A375 (cell line): ENCODE results near the genes ARL9, ADGRL3 and TMPRSS11D.

- RAMPAGE, long total RNA, result no peak
These were observed at the start of gene ARL9 for GRCh38 chr4:56505130-56506039. Gene ARL9 (plus strand): TSS chr4:56505791.

- RAMPAGE, long total RNA, result no peak
These were observed 595 bp downstream of the NOA1 start for GRCh38 chr4:56976655-56977366.

GRCh38 chr4:57008526-57009009 is 29.9 kb downstream of the POLR2B start:
- RAMPAGE, long total RNA, result no peak

DNA sequence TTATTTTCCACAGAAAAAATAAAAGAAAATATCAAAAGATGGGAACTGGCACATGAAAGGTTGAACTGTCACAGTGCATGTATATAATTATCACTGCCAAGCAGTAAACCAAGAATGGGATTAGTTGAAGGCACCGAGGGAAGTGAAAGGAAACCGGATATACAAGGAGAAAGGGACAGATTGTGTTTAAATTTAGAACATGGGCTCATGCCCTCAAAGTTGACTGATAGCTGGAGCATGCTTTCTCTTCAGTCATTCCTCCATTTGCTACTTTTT is 41.6 kb downstream of the IGFBP7 start:
- RAMPAGE, long total RNA, result no peak

GRCh38 chr4:57080597-57081208 is 29.5 kb downstream of the IGFBP7 start:
- RAMPAGE, long total RNA, result no peak

DNA sequence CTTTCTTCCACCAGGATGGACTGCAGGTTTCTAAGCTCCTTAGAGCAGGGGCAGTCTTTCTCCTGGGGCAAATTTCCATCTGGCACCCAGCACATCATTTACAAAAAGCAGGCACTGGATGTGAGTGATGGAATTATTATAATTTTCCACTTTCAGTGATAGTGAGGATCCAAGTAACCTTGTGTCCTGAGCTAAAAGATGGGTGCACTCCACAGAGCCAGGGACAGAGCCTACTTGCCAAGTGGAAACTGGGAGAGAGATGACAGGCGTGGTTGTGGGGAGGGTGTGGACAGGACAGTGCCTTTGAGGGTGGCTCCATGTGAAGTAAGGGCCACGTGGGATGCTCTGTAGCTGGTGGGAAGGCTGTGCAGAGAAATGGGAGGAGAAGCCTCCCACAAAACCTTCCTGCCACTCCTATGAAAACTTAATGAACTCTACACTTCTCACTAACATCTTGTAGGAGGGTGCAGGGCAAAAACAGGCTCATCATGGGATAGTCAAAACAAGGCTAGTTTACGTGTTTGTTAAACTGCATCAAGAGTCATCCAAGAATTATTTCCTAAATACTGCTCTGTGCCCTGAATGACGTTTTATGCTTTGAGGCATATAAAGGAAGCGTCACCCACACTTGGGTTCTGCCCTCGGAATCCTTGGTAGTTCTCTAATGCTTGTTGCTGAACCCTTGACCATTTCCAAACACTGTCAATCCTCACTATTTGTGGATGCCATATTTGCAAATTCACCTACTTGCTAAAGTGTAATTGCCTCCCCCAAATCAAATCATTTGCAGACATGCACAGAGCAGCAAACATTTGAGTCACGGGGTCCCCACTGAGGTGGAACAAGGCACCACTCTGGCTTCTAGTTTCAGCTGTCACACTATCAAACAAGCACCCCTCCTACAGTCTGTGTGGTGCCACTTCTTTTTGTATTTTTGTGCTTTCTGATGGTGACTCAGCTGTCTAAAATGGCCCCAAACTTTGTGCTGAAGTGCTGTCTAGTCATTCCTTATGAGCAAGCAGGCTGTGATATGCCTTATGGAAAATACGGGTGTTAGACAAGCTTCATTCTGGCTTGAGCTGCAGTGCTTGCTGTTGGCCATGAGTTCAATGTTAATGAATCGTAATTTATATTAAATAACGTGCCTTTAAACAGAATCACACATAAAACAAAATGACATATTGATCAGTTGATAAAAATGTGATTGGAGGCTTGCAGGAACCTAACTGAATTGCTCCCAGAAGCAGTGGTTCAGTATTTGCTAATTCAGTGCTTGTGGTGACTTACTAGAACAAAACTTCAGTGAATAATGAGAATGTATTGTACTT is 15.6 kb downstream of the IGFBP7 start:
- RAMPAGE, long total RNA, result no peak

GRCh38 chr4:58301232-58302098 is 1191.3 kb upstream of the IGFBP7 start:
- RAMPAGE, long total RNA, result no peak

- RAMPAGE, long total RNA, result no peak
These were observed at the start of gene ADGRL3 for GRCh38 chr4:61200243-61200816. Gene ADGRL3 (plus strand): TSS chr4:61200326.

DNA sequence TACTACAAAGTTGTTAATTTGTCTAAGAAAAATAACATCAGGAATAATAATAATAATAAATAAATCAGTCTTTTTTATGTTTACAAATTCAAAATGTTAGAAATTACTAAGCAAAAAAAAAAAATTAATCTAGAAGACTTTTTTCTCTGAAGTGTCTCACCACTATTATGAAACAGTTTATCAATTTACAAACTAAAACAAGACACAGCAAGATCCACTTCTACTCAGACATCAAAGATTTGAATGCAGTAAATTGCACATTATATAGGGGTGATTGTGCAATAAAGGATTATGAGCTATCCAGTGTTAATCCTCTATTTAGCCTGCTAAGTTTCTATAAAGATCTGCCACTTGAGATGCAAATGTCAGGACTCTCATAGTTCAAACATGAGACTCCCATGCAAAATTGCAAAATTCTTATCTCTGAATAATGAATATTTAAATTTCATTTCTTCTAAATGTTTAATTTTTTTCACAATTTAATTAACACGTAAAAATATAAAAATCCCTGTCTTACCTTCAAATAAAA is 2.3 kb downstream of the TECRL start:
- RAMPAGE, long total RNA, result no peak

DNA sequence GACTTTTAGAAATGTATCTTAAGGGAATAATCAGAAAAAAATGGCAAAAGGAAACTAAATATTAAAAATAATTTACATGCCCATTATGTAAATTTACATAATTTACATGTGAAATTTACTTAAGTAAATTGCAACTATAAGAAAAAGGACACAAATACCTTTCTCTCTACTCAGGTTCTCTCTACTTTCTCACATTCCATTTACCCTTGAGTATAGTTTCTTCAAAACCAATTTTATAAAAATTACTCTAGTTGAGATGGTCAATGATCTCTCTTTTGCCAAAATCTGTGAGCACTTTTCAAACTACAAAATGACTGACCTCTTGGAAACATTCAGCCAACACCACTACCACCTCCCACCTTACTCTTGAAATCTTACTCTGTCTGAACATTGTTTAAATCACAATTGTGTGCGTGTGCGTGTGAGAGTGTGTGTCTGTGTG is 337.2 kb downstream of the EPHA5 start:
- RAMPAGE, long total RNA, result no peak

DNA sequence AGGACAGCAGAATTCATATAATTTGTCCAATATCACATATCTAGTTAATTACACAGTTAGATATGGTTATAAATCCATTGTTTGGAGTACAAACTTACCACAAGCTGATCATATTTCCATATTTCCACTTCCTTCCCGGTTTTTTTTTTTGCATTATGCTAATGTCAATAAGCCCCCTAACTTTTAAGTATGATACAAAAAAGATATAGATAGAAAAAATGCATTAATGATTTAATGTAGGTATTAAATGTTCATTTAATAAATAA is 569.1 kb upstream of the EPHA5 start:
- RAMPAGE, long total RNA, result no peak

- RAMPAGE, long total RNA, result no peak
These were observed 17.1 kb downstream of the STAP1 start for GRCh38 chr4:67575187-67576456.

GRCh38 chr4:67581518-67581854 is 23.0 kb downstream of the STAP1 start:
- RAMPAGE, long total RNA, result no peak

- RAMPAGE, long total RNA, result no peak
These were observed 12.7 kb upstream of the UBA6 start for GRCh38 chr4:67713461-67714167.

GRCh38 chr4:67883755-67884134 is at the start of gene TMPRSS11D:
Gene TMPRSS11D (minus strand): TSS chr4:67884002.
- RAMPAGE, long total RNA, result no peak

- RAMPAGE, long total RNA, result no peak
These were observed 12.7 kb downstream of the YTHDC1 start for GRCh38 chr4:68336959-68337853.

DNA sequence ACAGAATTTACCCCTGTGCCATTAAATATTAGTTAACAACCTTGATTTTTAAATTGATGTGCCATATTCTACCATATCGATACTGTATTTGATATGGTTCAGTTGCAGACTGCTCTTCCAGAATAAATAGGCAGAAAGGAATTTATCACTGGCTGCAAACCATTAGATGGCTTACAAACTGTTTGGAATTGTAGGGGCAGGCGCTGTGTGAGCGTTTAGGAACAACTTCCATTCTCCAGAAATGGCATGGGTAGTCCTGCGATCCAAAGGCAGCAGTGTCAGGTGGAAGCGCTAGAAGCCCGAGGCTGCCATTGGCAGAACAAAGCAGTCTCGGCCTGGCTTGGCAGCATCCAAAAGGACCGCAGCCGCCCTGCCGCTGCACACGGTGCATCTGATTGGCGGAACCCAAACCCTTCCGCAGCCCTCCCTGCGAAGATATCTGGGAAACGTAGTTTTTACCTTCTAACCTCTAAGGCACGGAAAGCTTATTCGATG is 23.6 kb upstream of the YTHDC1 start:
- RAMPAGE, long total RNA, result no peak

DNA sequence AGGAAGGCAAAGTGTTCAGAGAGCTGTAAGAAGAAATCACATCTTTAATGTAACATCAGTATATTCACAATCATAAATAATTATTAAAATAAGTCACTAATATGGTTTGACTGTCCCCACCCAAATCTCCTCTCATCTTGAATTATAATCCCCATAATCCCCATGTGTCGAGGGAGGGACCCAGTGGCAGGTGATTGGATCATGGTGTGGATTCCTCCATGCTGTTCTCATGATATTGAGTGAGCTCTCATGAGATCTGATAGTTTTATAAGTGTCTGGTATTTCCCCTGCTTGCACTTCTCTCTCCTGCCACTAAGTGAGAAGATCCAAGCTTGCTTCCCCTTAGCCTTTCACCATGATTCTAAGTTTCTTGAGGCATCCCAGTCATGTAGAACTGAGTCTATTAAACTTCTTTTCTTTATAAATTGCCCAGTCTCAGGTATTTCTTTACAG is 9.8 kb downstream of the UGT2B17 start:
- RAMPAGE, long total RNA, result no peak

GRCh38 chr4:68818021-68818540 is 2.3 kb downstream of the UGT2B10 start:
- RAMPAGE, long total RNA, result no peak

DNA sequence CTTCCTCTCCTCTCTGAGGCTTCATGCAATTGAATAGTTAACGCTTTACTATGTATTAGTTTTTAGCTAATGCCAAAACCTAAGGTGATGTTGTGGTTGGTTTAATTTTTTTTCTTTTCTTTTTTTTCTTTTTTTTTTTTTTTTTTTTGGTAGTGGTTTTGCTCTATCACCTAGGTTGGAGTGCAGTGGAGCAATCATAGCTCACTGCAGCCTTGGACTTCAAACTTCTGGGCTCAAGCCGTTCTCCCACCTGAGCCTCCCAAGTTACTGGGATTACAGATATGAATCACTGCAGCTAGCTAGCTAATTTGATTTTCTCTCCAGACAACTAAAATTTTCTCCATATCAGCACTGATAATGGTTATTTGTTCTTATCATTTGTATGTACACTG is 3.3 kb downstream of the UGT2A3 start:
- RAMPAGE, long total RNA, result no peak